Measurements from ENCODE around the genes AQP2 and POU6F1.

DNA sequence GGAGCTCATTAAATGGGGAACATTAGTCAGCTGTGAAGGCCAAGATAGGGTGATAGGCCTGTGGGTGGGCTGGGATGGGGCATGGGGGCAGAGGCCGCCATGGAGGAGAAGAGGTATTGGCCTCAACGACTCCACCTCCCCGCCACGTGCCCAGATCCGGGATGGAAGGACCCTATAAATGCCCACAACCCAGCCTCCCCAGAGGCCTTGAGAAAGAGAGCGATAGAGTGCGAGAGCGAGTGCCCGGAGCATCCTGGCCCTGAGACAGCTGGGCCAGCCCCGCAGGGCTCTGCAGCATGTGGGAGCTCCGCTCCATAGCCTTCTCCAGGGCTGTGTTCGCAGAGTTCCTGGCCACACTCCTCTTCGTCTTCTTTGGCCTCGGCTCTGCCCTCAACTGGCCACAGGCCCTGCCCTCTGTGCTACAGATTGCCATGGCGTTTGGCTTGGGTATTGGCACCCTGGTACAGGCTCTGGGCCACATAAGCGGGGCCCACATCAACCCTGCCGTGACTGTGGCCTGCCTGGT is at the start of gene AQP2:
AQP2 (plus strand) TSS at position 203 of the 526 bp plus-strand sequence.
- PRO-cap: no peak

- PRO-cap: no peak
Observed at GRCh38 chr12:50166463-50166861, 707 bp downstream of the CERS5 start.

GRCh38 chr12:50843275-50843702 is 563 bp downstream of the TMPRSS12 start:
- PRO-cap: no peak

DNA sequence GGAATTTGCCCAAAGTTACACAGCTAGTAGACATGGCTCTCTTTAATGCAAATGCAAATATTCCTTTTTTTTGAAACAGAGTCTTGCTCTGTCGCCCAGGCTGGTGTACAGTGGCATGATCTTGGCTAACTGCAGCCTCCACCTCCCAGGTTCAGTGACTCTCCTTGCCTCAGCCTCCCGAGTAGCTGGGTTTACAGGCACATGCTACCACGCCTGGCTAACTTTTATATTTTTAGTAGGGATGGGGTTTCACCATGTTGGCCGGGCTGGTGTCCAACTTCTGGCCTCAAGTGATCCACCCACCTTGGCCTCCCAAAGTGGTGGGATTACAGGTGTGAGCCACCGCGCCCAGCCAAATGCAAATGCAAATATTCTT is 2.9 kb downstream of the METTL7A start:
- PRO-cap: no peak

DNA sequence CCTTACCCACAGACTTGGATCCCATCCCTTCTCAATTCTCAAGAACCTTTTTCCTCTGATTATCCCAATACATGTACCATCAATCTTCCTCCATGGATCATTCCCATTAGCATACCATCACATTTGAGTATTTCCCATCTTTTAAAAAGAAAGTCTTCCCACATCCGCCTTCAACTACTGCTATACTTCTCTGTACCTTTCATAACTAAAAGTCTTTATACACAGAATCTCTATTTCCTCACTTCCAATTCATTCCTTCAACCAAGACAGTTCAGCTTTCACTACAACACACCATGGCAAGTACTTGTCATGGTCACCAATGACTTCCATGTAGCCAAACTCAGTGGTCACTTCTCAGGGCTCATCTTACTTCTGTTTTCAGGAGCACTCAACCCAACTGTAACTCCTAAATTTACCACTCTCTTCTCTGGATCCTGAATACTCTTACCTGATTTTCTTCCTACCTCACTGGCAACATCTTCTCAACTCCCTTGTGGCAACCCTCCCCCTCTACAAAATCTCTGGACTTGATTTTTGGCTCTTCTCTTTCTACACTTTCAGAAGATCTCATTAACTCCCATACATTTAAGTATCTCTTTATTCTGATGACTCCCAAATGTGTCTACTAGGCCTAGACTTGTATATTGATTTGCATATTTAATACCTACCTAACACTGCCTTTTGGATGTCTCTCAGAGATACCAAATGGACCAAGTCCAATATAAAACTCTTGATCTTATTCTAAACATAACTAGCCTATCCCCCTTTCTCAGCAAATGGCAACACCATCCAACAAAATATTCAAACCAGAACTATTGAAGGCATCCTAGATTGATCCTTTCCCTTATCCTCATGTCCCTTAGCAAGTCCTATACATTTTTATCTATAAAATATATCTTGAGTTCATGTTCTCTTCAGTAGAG is 30.1 kb downstream of the TFCP2 start:
- PRO-cap: no peak

- PRO-cap: bidirectional peak, plus-strand start at chr12:51218097, minus-strand start at chr12:51217853; bidirectional peak, plus-strand start at chr12:51218456, minus-strand start at chr12:51218512; unidirectional peak, minus-strand start at chr12:51218582
Observed at GRCh38 chr12:51217735-51218697, at the start of gene POU6F1. TSS of gene POU6F1 (minus strand) at chr12:51218062.

- PRO-cap: bidirectional peak, plus-strand start at chr12:51270063, minus-strand start at chr12:51269967
Observed at GRCh38 chr12:51269303-51270020, 753 bp downstream of the SMAGP start.

GRCh38 chr12:51391581-51392087 is 428 bp upstream of the GALNT6 start:
- PRO-cap: bidirectional peak, plus-strand start at chr12:51391763, minus-strand start at chr12:51391615

DNA sequence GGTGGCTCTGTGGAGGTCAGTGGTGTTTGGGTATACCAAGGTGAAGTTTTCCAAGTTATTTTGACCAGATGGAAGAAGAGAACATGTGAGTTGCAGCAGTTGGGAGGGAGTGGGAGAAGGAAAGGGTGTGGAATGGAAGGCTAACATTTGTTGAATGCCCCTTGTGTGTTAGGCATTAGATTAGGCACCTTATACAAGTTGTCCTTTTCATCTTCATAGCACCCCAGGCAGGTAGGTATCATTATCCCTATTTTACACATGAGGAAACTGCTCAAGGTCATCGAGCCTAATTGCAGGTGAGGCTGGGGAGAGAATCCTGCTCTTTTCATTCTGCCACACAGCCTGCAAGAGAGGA is 17.2 kb downstream of the SLC4A8 start:
- PRO-cap: no peak

GRCh38 chr12:51450624-51451242 is 26.1 kb downstream of the SLC4A8 start:
- PRO-cap: no peak

DNA sequence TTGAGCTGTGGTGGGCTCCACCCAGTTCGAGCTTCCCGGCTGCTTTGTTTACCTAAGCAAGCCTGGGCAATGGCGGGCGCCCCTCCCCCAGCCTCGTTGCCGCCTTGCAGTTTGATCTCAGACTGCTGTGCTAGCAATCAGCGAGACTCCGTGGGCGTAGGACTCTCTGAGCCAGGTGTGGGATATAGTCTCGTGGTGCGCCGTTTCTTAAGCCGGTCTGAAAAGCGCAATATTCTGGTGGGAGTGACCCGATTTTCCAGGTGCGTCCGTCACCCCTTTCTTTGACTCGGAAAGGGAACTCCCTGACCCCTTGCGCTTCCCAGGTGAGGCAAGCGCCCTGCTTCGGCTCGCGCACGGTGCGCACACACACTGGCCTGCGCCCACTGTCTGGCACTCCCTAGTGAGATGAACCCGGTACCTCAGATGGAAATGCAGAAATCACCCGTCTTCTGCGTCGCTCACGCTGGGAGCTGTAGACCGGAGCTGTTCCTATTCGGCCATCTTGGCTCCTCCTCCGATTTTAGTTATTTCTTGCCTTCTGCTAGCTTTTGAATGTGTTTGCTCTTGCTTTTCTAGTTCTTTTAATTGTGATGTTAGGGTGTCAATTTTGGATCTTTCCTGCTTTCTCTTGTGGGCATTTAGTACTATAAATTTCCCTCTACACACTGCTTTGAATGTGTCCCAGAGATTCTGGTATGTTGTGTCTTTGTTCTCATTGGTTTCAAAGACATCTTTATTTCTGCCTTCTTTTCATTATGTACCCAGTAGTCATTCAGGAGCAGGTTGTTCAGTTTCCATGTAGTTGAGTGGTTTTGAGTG is 22.7 kb upstream of the SCN8A start:
- PRO-cap: no peak

GRCh38 chr12:51662483-51663224 is 71.6 kb downstream of the SCN8A start:
- PRO-cap: no peak

DNA sequence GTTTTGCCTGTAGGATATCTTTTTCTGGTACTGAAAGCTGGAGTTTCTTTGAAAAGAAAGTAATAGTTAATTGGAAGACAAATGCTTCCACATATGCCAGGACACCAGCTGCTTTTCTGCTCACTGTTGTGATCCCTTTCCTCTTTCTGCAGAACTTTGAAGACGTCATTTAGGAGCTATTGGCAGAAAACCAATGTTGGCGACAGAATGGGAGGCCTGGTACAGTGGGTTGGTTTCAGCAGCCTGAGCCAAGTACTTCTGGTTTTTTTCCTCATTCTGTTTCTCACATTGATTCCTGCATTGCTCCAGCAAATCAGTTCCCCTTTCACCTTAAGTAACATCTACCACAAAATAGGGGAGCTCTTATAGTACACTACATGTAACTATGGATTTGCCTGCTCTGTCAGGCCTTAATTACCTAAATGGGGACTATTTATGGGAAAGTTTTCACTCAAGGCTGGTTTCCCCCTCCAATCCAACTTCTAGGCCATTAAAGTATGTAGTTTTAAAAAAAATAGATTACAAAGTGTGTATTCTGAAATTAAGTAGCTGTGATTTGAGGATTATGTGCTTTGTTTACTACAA is 63.0 kb downstream of the TMDD1 start:
- PRO-cap: no peak

GRCh38 chr12:51922187-51923394 is 15.3 kb downstream of the ACVRL1 start:
- PRO-cap: unidirectional peak, plus-strand start at chr12:51922951

DNA sequence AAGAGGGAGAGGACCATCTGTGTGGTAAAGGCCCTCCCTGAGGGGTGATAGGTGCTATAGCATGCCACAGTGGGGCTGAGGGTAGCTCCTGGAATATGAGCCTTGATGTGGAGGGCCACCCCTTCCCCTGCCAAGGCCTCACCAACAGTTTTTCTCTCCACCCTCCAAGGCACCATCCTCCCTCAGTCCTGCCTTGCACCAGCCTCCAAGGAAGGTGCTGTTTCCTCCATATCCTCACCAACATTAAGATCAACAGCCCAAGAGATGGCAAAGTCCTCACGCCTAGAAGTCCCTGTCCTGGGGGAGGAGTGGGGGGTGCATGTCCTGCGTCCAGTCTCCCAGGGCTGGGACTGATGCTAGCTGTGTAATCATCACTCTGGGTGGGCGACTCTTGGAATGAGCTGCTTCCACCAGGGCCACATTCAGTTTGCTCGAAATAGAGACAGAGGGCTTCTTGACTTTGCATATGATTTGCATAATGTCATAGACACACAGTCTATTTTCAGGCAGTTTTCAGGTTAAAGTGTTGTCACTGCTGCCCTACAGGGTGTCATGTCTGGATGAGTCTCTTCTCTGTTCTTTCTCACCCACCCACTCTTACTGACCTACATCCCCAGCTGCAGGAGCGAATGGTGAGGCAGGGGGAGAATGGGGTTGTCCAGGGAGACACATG is 17.4 kb downstream of the ACVRL1 start:
- PRO-cap: no peak

DNA sequence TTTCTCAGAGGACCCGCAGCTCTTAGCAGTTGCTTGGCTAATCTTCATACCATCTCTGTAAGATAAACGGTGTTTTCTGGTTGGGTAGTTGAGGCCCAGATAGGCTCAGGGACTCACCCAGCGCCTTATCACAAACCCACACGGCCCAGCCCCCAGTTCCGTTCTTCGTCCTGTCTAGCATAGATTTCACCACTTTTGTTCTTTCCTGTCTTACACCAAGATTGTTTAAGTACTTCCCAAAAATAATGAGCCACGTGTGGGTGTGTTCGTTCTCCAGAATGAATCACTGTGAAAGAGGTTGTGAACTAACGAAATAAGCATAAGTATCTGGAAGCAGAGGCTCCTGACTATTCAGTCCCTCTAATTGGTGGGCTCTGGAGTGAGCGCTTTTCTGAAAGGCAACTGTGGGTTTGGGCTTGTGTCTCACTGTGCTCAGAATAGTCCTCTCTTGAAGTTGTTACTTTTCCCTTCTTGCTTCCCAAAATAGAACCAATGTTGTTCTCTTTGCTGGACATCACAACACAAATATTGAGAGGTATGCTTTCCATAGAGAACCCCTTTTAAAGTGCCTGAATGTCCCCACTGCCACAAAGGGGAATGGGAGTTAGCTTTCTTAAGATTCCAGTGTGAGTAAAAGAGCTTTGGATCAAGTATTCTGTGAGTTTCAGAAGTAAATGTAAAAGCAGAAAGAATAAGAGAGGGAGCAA is 21.5 kb downstream of the ACVR1B start:
- PRO-cap: no peak

- PRO-cap: no peak
Observed at GRCh38 chr12:52011149-52012000, 4.6 kb downstream of the TAMALIN start.

DNA sequence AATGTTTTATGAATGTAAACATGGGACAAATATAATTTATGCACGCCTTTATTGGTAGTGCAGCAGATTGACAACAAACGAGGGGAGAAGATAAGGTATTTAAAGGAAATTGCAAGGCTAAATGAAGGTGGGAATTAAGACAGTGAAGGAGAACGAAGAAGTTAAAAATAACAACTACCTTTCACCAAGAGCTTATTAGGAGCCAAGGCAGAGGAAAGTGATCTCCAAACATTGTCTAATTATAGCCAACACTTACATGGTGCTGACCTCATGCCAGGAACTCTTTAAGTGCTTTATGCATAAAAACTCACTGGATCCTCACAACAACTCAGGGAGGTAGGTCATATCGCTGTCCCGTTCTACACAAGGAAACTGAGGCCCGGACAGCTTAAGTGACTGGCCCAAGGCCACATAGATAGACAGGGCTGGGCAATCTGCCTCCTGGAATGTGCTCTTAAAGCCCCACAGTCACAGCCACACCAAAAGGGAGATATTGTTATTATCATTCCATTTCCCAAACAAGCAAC is 19.5 kb downstream of the TAMALIN start:
- PRO-cap: no peak

DNA sequence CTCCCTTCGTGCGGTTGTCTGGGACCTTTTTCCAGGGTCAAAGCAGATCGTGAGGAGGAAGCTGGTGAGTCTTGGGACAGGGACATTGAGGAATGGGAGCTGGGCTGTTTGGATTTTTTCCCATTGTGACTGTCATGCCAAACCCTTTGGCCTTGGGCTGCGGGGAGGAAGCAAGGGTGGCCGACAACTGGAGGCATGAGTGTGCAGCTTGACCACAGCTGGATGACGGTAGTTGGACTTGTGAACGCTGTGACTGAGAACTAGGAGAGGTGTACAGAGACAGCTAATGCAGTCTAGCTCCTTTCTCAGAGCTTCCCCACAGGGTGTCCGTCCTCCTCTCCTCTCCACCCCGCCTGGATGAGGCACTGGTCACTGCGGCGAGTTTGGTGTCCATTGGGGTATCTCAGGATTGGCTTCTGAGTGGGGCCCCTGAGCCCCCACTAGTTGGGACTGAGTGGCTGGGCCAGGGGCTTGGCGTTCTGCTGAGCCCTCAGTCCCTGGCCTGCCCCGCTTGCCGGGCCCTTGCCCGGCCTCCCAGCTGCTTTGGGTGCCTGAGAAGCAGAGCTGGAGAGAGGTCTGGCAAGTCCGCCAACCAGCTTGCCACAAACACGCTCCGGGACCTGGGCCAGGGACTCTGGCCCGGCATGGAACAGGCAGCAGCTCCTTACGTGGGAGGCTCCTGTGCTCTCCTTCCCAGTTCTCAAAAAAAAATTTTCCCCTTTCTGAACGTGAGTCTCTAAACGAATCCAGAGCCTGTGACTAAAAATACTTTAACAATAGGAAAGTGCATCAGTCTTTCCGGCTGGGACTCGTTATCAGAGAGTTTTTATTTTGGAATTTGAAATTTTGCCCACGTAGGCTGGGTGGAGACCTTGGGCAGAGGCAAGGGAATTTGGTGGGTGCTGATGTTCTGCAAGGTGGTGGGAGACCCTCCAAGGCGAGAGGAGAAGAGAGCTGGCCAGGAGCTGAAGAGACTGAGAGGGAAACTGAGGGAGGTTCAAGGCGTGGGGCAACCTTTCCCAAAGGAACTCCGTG is 7.1 kb upstream of the NR4A1 start:
- PRO-cap: no peak

GRCh38 chr12:52069272-52069927 is 378 bp upstream of the ATG101 start:
- PRO-cap: bidirectional peak, plus-strand start at chr12:52069691, minus-strand start at chr12:52069616

Measured in colic lymph node (tissue), 1 donor.